AG04449 (cell line): ENCODE measurements around the gene TMEM170B.

DNA sequence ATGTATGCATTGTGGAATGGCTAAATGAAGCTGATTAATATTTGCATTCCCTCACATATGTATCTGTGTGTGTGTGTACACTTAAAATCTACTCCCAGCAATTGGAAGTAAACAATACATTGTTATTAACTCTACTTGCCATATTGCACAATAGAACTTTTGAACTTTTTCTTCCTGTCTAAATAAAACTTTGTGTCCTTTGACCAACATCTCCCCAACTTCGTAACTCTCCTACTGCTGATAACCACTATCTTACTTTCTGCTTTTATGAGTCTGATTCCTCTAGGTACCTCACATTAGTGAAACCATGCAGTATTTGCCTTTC, 220.7 kb upstream of the SLC35B3 start:
- RRBS: no CpG with 5 or more reads among the region's 1 CpG

- RRBS: no CpG with 5 or more reads among the region's 5 CpGs
Measured at GRCh38 chr6:8676665-8676983, 241.3 kb upstream of the SLC35B3 start.

- RRBS: no CpG with 5 or more reads among the region's 2 CpGs
Measured at GRCh38 chr6:10141199-10141466, 273.7 kb downstream of the TFAP2A start.

DNA sequence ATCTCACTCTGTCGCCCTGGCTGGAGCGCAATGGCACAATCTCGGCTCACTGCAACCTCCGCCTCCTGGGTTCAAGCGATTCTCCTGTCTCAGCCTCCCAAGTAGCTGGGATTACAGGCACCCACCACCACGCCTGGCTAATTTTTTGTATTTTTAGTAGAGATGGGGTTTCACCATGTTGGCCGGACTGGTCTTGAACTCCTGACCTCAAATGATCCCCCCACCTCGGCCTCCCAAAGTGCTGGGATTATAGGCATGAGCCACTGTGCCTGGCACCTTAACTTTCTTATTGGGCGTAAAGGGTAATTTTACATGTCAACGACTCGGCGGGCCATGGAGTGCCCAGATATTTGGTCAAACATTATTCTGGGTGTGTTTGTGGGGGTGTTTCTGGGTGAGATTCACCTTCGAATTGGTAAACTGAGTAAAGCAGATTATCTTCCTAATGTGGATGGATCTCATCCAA, 35.3 kb upstream of the GCNT2 start:
- RRBS: no CpG with 5 or more reads among the region's 13 CpGs

GRCh38 chr6:10787884-10788264, 40.3 kb downstream of the TMEM14B start:
- RRBS: no CpG with 5 or more reads among the region's 4 CpGs

- RRBS: no CpG with 5 or more reads among the region's 6 CpGs
Measured at GRCh38 chr6:11220132-11220675, 12.3 kb downstream of the NEDD9 start.

- RRBS: no CpG with 5 or more reads among the region's 11 CpGs
Measured at GRCh38 chr6:11224151-11224930, 8.1 kb downstream of the NEDD9 start.

DNA sequence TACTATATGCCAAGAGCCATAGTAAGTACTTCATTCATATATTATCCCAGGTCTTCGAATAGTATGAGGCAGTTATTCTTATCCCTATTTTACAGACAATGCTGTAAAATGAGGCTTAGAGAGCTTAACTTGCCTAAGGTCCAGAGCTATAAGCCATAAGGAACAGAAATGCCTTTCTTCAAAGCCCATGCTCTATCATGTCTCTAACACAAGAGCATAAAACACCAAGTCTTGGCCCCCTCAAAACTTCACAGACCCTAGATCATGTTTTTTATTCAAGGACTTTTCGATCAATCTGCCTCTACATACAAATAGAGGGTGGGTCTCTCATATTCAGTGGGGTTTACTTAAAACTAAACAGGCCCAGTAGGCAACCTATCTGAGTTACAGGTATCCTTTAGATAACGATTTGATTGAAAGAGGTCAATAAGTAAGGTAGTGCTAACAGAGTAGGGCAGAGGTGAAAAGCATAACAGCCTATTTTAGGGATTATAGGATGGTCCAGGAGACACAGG, 5.1 kb downstream of the NEDD9 start:
- RRBS: no CpG with 5 or more reads among the region's 3 CpGs

DNA sequence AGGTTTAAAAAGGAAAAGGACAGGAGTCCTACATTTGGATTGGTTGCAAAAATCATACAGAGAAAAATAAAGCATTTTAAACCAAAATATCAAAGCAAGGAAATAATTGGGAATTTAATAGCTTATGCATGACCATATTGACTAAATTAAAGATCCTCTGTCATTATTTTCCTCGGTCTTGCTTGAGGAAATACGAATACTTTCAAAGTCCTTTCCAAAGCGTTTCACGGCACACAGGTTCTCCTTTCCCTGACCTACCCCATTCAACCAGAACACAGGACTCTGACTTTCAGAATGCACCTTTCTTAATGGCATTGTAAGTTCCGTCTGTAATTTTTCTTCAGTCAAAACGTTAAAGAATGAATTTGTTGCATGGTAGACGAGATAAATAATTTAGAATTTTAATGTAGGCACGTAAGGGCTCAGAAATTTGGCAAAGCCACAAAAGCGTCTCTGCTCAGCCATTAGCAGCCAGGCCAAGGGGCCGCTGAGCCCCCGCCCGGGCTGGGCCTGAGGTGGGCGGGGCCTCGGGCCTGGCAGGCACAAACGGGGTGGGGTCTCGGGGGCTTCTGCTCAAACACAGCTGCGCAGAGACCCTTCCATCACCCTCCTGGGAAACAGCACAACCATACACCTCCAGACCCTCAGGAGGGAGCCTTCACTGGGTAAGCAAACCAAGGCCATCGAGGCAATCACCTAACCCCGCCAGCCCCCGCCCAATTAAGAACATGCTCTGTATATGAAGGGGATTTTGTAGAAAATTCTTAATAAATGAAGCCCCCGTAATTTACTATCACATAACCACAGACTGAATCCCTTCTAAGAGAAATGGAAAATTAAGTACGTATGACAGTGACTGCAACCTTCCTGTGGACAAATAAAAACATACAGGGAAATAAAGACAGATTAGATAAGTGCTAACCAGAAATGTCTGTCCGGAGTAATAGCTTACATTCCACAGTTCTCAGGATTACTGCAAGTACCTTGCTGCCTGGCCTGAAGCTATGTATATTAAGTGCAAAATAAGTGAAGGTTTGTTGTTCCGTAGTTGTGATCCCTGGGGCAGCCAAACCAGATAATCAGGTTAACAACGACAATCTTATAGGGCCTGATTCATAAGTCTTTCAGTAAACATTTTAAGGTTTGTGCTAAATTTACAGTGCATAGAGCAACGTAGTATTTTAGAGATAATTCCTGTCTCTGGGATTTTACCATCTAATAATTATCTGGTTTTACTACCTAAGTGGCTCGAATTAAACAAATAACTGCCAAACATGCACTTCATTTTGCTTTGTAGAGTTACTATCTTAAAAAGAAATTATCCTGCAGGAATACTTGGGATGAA, 3.1 kb downstream of the NEDD9 start:
- RRBS: no CpG with 5 or more reads among the region's 27 CpGs

GRCh38 chr6:11315906-11316739, 83.7 kb upstream of the NEDD9 start:
- RRBS: no CpG with 5 or more reads among the region's 7 CpGs

- RRBS: no CpG with 5 or more reads among the region's 1 CpG
Measured at GRCh38 chr6:11423530-11423966, 114.0 kb upstream of the TMEM170B start.

DNA sequence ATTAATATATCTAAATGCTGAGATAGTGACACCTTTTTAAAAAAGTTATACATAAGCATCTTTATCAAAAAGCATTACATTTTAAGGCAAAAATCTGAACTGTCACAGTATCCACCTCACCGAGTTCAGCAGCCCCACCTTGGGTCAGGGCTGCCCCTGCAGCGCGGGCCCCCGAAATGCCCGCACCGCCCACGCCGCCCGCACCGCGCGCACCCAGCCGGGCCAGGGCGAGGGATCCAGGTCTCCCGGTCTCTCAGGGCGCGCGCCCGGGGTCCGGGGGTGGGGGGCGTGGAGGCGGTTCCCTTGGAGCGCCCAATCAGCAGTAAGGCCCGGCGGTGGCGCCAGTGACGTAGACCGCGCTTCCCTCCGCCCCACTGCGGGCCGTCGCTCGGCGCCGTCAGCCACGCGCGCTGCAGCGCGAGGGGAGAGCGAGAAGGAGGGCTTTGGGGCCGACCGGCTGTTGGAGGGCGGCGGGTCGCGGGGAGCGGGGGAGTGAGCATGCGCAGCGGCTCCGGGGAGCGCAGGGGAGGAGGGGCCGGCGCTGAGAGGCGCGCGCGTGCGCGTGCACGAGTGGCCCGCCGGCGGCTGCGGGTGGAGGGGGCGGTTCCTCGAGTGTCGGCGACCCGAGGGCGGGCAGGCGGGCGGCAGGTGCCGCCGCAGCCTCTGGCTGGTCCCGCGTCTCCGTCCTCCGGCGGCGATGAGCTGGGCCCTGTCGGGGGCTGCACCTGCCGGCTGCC, at the start of gene TMEM170B:
Gene TMEM170B, plus strand, starts transcription at position 607 of the 737 bp plus-strand sequence.
- RRBS: 3% methylated on average over 30 of the region's 84 CpGs

- RRBS: no CpG with 5 or more reads among the region's 2 CpGs
Measured at GRCh38 chr6:11809810-11810419, 31.3 kb upstream of the ADTRP start.

DNA sequence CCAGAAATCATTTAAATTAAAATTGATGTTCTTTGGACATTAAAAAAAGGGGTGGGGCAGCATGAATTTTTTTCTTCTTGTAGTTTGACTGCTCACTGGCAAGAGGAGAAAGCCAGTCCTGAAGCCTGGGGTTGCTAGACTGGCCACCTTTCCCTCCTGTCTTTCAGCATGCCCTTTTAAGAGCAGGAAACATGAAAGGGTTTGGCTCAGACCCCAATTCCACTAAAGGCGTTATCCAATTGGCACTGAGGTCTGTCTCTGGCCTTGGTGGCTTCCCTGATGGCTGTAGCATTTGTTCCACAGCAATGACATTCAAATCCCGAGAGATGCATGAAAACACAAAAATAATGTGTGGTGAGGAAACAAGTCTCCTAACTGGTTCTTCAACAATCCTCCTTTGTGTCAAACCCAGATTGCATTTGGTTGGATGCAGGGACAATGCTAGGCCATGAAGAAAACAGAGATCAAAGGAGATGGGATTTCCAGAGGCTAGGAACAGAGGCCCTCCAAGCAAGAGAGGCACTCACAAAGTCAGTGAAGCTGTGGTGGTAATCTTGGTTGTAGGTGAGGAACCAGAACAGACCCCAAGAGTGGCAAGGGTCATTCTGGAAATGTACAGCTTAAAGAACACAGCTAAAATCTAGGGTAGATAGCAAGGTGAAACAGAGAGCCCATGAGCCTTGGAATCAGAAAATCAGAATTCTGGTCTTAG, 56.5 kb upstream of the ADTRP start:
- RRBS: no CpG with 5 or more reads among the region's 2 CpGs

DNA sequence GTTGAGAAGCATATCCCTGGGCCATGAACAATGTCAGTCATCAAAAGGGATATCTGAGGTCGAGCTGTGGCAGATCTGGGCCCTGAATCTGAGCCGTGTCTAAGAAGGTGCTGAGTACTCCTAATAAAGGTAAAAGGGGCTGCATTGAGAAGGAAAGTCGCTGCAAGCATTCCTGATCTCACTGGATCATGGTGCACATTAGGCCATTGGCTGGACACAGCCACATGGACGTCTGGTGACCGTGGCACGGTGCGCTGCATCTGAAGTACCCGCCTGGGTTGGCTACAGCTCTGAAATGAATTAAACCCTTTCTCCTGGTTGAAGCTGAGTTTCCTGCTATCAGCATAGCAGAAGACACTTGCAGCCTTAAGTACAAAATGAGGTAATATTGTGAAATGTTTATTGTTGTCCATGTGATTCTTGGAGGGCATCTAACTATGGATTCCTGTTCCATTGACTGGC, 89.7 kb upstream of the ADTRP start:
- RRBS: no CpG with 5 or more reads among the region's 8 CpGs

GRCh38 chr6:11950133-11950580, 62.0 kb upstream of the HIVEP1 start:
- RRBS: no CpG with 5 or more reads among the region's 2 CpGs

DNA sequence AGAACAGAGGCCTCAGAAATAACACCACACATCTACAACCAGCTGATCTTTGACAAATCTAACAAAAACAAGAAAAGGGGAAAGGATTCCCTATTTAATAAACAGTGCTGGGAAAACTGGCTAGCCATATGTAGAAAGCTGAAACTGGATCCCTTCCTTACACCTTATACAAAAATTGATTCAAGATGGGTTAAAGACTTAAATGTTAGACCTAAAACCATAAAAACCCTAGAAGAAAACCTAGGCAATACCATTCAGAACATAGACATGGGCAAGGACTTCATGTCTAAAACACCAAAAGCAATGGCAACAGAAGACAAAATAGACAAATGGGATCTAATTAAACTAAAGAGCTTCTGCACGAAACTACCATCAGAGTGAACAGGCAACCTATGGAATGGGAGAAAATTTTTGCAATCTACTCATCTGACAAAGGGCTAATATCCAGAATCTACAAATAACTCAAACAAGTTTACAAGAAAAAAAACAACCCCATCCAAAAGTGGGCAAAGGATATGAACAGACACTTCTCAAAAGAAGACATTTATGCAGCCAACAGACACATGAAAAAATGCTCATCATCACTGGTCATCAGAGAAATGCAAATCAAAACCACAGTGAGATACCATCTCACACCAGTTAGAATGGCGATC, 132.2 kb downstream of the HIVEP1 start:
- RRBS: no CpG with 5 or more reads among the region's 2 CpGs

DNA sequence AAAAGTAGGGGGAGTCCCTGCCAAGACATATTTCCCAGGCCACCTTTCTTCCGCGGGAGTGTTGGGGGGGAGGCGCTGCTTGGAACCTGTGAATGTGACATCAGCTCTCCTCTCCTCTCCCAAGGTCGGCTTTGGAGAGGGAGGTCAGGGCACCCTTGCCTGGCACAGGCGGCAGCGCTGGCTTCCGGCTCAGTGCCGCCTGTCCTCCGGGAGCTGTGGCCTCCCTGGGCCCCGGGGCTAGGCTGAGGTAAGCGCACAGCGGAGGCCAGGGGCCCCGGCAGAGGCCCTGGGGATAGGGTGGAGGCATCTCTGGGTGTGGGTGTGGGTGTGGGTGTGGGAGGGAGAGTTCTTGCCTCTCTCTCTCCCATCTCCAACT, 1.9 kb upstream of the EDN1 start:
- RRBS: 83% methylated on average over 4 of the region's 13 CpGs

DNA sequence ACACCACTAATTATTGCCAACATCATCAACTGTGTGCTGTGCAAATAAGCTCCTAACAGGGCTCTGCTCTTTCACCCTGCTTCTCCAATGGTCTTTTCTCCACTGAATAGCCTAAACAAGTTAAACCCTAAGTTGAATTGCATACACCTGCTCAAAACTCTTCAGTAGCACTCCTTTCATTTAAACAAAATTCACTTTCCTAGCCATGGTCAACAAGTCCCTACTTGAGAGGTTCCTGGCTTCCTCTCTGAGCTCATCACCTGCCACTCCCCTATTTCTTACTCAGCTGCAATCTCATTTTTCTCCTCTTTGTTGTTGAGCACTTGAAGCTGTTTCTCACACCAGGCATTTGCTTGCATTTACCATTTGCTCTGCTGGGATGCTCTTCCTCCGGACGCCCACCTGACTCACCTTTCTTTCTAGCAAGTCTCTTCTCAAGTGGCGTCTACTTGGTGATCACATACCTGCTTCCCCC, 38.5 kb downstream of the EDN1 start:
- RRBS: no CpG with 5 or more reads among the region's 3 CpGs

- RRBS: no CpG with 5 or more reads among the region's 11 CpGs
Measured at GRCh38 chr6:12331668-12332829, 41.9 kb downstream of the EDN1 start.